M059J (cell line): Measurements from ENCODE around the gene RAN.

DNA sequence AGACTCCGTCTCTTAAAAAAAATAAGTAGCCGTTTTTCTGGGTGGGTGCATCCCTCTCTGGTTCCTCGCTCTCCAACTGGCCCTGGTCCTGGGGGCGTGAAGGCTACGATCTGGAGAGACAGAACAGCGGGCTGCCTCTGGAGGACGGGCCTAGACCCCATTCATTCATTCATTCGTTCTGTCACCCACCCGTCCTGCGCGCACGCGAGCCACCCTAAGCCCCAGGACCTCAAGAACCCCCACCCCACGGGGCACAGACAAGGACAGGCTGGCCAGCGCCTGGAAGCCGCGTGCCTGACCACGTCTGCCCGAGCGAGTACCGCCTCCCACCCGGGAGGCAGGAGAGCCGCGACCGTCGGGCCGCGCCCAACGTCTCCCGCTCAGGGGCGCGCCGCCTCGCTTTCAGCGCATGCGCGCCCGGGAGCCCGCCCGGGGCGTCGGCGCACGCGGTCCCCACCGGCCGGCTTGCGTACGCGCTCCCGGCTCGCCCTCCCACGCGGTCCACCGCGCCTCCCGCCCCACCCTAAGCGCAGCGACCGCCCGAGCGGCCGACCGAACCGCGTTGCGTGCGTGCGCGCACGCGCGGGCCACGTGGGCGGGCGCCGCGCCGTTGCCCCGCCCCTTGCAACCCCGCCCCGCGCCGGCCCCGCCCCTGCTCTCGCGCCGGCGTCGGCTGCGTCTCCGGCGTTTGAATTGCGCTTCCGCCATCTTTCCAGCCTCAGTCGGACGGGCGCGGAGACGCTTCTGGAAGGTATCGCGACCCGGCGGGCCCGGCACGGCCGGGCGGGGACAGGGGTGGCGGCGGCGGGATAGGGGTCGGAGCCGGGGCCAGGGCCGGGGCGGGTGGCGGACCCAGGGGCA is at the start of gene RAN:
RAN (plus strand) TSS at position 691 of the 861 bp plus-strand sequence.
- RAMPAGE, long total RNA, result start-site peak on the plus strand centred at position 695 of the sequence, 81 bp wide, 709 and 108 reads in 2 replicates

GRCh38 chr12:130978724-130979157 is 25.0 kb downstream of the ADGRD1 start:
- RAMPAGE, long total RNA, result no peak

GRCh38 chr12:131085129-131085700 is 131.5 kb downstream of the ADGRD1 start:
- RAMPAGE, long total RNA, result no peak

GRCh38 chr12:131366181-131366968 is 344.5 kb upstream of the SFSWAP start:
- RAMPAGE, long total RNA, result no peak

- RAMPAGE, long total RNA, result no peak
These were observed 199.6 kb upstream of the SFSWAP start for GRCh38 chr12:131511220-131511842.

DNA sequence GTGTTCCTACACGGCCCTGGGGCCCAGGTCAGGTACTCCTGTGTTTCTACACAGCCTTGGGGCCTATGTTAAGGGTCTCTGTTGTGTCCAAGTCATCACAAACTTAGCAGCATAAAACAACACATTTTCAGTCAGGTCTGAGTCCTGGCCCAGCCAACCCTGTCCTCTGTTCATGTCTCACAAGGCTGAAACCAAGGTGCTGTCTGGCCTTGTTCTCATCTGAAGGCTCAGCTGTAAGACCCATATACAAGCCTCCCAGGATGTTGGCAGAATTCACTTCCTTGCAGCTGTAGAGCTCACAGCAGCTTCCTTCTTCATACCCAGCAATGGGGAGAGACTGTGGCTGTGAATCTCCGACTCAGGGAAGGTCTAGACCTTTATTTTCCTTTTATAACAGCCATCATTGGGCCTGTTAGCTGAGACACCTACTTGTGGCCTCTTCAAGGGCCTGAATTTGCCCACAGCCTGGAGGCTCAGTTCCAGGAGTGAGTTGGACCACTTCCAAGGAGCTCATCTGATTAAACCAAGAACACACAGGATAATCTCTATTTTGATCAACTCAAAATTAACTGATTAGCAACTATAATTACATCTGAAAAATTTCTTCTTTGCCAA is 107.4 kb upstream of the SFSWAP start:
- RAMPAGE, long total RNA, result no peak

DNA sequence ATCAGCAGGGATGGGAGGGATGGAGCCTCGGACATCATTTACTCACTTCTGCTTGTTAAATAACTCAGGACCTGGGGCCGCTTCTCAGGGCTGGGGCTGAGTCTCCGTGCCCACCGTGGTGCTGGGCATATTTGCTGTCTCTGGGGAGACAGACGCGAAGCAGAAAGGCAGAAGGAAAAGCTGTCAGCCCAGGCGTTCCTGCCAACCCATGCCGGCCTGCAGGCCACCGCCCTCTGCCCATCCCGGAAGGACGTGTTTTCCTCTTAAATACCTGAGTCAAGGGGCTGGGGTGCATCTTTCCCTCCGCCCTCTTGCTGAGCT is 65.4 kb upstream of the SFSWAP start:
- RAMPAGE, long total RNA, result no peak

DNA sequence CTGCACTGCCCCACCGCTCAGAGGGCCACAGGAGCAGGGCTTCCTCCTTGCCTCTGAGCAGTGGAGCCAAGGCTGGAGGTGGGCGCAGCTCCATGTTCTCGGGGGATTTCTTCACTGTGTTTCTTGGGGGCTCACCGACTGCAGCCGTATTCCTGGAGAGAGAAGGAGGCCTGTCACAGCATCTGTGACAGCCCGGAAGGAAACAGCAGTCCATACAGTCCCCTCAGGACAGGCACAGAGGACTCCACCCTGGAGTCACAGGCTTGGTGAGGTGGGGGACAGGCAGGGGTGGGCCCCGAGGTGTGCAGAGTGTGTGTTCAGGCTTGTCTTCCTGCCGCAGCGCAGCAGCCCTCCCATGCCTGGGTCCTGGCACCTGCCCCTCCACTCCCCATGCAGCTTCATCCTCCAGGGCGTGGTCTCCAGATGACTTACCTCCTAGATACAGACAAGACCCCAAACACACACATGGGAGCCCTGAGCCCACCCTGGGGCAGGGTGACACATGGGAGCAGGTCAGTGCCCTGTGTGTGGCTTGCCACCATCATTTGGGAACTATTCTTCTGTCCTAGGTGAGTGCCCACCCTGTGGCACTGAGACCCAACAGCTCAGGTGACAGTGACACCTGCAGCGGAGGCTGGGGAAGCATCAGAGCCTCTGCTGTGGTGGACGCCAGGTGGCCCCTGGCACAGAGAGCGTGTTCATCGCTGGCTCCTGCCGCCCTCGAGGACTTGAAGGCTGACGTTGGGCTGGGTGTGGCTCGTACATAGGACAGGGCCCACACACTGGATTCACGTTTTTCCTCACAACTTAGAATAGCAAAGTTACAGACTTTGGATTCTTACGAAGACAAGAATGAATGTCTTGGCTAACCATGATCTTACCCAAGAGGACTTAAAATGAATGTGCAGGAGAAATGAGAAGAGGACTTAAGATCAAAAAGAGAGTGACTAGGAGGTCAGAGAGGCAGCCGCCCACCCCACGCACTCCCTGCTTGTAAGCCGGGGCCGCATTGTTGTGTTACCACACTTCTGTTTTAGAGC is 22.9 kb downstream of the SFSWAP start:
- RAMPAGE, long total RNA, result no peak

DNA sequence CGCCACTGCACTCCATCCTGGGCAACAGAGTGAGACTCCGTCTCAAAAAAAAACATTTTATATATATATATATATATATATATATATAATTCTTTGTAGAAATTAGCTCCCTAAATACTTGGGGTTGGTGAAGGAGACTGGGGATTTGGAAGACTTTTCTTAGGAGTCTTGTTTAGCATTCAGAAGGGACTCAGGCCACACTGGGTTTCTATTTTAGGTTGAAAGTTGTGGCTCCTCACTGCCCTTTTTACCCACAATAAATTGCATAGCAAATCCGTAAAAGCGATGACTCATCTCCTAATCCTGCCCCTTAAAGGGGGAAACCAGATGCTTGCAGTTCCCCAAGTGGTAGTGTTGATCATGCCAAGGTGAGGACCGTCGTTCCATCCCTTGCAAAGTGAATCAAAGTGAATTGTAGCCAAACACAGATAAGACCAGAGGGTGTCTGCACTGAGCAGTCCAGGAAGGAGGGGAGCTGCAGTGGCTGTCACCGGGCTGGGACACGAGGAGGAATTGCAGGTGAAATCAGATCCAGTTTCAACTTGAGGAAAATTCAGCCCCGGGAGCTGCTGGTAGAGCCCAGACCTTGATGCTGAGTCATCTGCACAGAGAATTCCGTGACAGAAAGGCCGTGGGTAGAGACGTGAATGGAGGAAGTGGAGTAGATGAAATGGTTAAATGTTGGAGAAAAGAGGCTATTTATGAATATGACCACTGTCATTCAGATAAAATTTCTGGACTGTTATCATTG is 44.3 kb upstream of the MMP17 start:
- RAMPAGE, long total RNA, result no peak

GRCh38 chr12:131896371-131897466 is 2.3 kb downstream of the ULK1 start:
- RAMPAGE, long total RNA, result no peak

DNA sequence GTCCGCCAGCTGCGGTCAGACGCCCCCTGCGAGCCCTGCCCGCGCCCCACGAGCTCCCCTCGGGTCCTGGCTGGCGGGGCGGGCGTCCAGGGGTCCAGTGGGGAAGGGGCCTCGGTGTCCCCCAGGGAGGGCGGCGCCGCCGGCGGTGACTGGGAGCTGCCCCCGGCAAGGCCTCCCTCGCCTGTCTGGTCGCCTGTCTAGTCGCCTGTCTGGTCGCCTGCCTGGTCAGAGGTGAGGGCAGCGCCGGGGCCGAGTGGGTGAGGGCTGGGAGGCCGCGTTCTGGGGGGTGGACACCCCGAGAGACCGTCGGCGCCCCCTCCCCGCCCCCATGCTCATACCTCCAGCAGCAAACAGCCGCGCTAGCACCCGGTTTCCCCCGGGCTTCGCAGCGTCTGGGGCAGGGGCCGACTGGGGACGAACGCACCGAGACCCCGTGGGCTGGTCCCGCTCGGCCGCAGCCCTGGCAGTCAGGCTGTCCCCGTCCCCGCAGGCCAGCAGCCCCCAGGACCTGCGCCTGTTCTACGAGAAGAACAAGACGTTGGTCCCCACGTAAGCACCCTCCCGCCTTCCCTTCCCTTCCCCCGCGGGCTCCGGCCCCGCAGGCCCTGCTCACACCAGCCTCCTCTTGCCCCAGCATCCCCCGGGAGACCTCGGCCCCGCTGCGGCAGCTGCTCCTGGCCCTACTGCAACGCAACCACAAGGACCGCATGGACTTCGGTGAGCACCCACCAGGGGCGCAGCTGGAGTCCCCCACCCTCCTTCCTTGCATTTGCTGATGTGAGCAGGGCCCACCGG is 15.1 kb downstream of the ULK1 start:
- RAMPAGE, long total RNA, result no peak

- RAMPAGE, long total RNA, result no peak
These were observed 11.0 kb upstream of the PUS1 start for GRCh38 chr12:131917953-131918656.

GRCh38 chr12:131930270-131930562 is 1.1 kb downstream of the PUS1 start:
- RAMPAGE, long total RNA, result no peak

GRCh38 chr12:132029552-132030444 is 80.1 kb downstream of the EP400 start:
- RAMPAGE, long total RNA, result no peak

GRCh38 chr12:132083577-132084219 is 60.4 kb downstream of the DDX51 start:
- RAMPAGE, long total RNA, result no peak

DNA sequence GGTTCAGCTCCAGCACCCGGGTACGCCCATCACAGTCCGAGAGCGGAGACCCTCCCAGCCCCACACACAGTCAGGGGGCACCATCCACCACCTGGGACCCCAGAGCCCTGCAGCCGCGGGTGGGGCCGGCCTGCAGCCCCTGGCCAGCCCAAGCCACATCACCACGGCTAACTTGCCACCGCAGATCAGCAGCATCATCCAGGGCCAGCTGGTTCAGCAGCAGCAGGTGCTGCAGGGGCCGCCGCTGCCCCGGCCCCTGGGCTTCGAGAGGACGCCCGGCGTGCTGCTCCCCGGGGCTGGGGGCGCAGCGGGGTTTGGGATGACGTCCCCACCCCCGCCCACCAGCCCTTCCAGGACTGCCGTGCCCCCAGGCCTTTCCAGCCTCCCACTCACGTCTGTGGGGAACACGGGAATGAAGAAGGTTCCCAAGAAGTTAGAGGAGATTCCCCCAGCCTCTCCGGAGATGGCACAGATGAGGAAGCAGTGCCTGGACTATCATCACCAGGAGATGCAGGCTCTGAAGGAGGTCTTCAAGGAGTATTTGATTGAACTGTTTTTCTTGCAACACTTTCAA is 39.4 kb downstream of the DDX51 start:
- RAMPAGE, long total RNA, result no peak

GRCh38 chr12:132273372-132274036 is 55.9 kb downstream of the GALNT9 start:
- RAMPAGE, long total RNA, result no peak

DNA sequence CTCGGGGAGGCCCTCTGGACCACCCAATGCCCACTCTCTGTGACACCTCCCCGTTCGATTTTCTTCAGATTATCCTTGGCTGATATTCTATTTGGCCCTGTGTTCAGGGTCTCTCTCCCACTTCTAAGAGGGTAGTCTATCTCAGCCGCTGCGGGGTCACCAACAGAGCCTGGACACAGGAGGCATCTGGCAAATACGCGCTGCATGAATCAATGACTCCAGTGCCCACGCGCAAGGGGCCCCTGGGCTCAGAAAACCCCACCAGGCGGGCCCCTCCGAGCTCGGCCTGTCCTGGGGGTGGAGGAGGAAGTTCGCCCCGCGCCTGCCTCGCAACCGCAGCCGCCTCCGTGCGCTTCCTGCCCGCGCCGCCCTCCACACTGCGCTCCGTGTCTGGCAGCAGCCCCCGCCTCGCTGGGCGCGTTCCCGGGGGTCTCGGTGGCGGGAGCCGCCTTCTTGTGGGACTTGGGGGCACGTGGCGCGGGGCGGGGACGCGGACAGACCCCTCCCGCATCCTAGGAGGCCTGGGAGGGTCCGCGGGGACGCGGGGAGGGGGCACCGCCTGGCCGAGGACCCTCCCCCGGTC is 868 bp upstream of the FBRSL1 start:
- RAMPAGE, long total RNA, result no peak

DNA sequence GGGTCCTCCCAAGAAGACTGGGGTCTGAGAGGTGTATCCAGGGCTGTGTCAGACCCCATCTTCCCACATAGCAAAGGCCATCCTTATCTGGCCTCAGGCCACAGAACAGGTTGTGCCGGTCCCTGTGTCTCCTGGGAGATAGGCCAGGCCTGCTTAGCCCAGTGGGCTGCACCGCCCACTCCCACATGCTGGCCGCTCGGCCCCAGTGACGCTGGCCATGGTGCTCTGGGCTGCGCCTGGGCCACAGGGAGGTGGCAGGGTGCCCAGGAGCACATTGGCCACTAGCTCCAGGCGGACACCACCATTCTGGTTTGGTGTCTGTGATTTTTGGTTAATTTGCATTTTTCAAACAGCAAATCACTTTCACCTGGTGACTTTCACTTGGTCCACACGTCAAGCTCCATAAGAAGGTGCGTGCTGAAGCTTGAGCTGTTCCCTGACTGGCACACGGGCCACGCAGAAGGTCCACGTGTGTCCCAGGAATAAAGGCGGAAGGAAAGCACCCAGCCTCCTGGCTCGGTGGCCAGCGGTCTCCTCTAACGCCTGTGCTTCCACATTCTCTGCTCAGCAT is 4.5 kb downstream of the FBRSL1 start:
- RAMPAGE, long total RNA, result no peak

DNA sequence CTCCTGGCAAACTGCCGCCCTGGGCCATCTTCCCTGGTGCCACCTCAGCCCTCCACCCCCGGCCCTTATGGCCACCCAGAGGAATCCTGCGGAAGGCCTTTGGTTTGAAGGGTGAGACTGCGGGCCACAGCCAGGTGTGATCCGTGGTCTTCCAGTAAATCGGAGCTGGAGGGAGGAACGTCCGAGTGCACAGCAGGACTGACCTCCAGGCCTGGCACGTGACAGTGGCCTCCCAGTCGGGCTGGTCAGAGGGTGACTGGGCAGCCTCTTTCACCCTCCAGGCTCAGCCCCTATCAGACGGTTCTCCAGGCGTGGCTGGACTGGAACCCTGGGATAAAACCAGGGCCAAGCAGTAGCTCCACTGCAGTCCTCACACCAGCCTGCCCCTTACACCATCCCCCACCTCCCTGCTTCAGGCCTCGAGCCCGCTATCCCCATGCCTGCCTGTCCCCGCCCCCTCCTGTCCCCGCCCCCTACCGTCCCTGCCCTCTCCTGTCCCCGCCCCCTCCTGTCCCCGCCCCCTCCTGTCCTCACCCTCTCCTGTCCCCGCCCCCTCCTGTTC is 12.4 kb downstream of the FBRSL1 start:
- RAMPAGE, long total RNA, result no peak